AG04450 (cell line): Measurements from ENCODE around the genes RGS4 and GPA33.

- CAGE, long polyA plus RNA = no peak
- RRBS = no CpG with 5 or more reads among the region's 10 CpGs
These were observed 55.4 kb downstream of the DDR2 start for GRCh38 chr1:162687496-162688282.

DNA sequence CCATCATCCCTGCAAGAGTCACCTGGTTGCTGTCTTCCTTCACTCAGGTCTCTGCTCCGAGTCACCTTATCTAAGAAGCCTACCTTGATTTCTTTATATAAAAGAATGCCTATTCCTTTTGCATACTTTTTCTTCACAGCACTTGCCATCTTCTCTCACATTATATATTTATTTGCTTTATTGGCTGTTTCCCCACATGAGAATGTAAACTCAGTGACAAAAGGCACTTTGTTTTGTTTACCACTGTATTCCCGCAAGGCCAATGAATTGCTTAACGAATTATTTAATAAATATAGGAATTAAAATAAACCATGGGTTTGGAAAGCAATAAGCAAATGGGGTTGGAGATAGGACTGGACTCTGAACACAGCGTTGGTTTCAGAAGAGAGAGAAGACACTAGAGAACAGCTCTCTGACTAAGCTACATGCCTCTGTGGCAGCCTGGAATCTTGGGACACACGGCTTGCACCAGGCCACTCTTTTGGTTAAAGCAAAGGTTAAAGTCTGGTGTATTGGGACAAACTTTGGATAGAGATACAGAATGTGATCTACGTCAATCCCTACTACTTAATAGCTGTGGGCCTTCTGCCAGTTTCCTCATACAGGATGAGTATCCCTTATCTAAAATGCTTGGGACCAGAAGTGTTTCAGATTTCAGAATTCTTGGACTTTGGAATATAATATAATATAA is 49.9 kb upstream of the HSD17B7 start:
- CAGE, long polyA plus RNA = no peak
- RRBS = no CpG with 5 or more reads among the region's 6 CpGs

DNA sequence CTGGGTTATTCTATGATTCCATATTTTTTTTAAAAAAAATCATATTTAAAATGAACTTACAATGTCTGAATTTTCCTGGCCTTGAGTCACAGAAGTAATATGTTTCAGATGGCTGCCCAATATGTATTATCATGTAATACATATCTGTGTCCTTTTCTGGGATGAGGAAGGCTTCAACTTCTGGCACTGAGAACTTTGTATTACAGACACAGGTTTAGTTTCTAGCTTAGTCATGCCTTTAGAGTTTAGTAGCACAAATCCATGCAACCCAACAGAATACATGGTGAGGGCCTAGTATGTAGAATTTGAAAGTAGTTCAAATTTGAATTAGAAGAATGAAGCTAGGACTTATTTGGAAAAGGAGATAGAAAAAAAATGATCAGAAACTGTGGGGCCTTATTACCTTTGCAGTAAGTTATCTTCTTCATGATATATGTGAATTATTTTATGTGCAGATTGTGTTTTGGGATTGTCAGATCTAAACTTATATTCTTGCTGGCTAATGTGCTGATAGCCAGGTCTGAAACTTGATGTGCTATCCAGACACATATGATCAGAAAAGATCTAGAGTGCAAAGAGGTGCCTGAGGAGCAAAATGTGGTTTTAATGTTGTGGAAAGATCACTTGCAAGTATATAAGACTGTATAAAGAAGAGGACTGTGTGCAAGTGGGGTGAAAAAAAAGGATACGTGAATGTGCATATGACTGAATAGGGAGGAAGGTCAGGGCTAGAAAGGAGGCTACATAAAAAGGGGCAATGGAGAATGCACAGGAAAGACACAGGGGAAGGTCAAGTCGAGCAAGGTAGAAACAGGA is 7.6 kb upstream of the HSD17B7 start:
- CAGE, long polyA plus RNA = no peak
- RRBS = no CpG with 5 or more reads among the region's 2 CpGs

- CAGE, long polyA plus RNA = start-site peak on the plus strand at chr1:163069356-163069363, 628 and 663 reads in 2 replicates
- RRBS = 3% methylated on average over 4 of the region's 13 CpGs
These were observed at the start of gene RGS4 for GRCh38 chr1:163069109-163069580. RGS4 (plus strand) TSS chr1:163069361.

DNA sequence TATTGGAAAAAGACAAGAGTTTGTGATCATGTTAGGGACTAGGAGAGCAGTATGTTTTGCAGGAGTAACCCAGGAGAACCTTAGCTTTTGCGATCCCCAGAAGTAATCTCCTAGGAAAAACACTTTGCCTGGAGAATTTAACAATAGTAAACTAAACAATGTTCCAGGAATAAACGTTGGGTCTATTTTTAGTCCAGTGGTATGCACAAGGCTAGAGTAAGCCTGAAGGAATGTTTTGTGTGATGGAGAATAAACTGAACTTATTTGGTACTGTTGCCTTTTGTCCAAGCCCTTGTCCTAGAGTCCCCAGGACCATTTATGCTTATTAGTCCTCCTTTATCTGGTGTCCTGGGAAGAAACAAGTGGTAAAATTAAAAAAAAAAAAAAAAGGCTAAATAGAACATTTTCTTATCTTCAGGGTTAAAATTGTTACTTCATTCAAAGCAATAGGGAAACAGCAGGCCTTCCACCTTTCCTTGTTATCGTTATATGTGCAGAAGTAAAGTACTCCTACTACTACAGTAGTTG is 28.7 kb upstream of the RGS5 start:
- CAGE, long polyA plus RNA = no peak
- RRBS = no CpG with 5 or more reads among the region's 3 CpGs

DNA sequence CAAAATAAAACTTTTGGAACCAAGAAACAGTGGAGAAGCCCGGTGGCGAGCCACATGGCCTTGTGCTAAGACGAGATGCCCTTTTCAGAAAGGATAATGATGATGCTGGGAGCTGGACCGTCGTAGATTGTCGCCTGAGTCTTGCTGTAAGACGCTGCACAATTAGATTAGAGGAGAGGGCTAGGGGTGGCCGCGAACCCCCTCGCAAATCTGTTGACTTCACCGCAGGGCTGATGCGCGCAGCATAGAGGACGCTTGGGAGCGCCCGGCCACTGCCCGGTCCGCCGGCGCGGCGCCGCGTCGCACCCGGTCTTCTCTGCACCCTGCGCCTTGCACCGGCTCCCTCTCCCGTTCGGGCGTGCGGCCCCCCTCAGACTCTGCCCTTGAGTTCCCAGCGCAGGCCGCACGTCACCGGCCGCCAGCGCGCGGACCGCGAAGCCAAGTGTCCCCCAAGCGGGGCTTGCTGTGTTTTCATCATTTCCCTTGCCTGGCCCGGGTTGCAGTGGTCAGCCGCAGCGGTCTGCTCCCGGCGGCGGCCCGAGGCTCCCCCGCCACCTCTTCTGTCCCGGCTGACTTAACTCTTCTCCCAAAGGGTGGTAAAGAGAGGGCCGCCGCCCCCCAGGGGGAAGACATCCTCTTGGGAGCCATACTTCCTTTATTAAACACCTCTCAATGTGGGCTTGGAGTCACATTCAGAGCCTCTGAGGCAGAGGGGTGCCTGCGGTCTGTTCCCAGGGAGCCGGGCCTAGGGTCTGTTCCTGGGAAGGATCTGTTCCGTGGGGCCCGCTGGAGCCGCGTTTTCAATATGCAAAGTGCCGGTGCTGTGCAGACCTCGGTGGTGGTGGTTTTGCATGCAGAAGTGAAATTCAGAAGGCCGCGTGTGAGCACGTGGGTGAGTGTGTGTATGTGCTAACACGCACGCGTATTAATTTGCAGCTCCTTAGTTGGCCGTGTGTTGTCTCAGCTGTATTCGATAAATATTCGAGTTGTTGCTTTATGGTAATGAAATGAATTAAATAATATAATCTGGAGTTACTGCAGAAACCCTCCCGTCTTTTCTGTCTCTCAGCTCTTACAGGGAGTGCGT is 17.5 kb downstream of the PBX1 start:
- CAGE, long polyA plus RNA = no peak
- RRBS = 5% methylated on average over 25 of the region's 73 CpGs

- CAGE, long polyA plus RNA = no peak
- RRBS = no CpG with 5 or more reads among the region's 13 CpGs
These were observed 53.2 kb downstream of the PBX1 start for GRCh38 chr1:164611656-164613037.

- CAGE, long polyA plus RNA = no peak
- RRBS = no CpG with 5 or more reads among the region's 3 CpGs
These were observed 71.5 kb downstream of the PBX1 start for GRCh38 chr1:164630285-164631163.

DNA sequence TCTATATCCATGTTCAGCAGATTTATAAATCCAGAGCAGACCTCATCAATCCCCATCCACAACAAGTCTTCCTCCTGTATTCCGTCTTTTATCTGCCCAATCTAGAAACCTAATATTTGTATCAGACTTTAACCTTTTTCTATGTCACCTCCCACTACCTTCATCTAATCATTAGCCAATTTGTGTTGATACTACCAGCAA is 135.5 kb downstream of the PBX1 start:
- CAGE, long polyA plus RNA = no peak
- RRBS = no CpG with 5 or more reads among the region's 1 CpG

- CAGE, long polyA plus RNA = no peak
- RRBS = no CpG with 5 or more reads among the region's 8 CpGs
These were observed 149.0 kb downstream of the PBX1 start for GRCh38 chr1:164707750-164708520.

GRCh38 chr1:164759973-164760519 is 201.1 kb downstream of the PBX1 start:
- CAGE, long polyA plus RNA = no peak
- RRBS = no CpG with 5 or more reads among the region's 8 CpGs

DNA sequence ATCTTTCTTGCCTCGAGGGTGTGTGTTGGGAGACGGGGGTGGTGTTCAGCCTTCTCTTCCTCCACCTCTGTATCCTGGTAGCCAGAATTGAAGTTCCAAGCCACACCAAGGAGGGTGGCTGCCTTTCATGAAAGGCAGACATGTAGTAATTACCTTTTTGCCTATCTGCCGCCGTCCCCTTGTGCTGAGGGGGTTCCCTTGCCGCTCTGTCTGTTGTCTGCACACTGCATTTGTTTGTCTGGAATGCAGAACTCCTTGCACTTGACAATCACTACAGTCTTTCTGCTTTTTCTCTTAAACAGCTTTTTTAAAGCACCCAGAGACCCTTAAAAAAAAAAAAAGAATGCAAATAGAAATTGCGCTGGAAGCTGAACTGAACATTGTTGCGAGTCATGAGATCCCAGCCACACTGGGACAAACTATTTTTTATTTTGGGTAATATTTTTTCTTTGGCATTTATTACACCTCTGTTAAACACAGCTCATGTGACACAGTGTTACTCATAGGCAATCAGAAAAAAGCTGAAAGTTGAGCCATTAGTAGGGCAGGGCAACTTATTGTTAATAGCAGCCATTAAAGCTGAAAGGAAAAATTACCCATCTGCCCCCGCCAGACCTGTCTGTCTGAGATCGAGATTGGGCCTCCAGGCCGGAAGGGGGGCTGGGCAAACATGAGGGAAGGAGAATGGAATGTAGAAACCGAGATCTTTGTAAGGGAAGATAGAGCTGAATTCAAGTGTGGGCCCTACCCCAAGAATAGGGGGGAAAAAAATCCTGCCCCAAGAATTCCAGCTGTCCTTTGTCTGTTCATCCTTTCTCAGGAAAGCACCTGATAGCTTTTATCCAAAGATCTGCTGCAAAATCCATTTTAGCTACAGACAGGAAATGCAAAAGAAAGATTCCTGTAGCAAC is 212.5 kb downstream of the PBX1 start:
- CAGE, long polyA plus RNA = no peak
- RRBS = no CpG with 5 or more reads among the region's 11 CpGs

DNA sequence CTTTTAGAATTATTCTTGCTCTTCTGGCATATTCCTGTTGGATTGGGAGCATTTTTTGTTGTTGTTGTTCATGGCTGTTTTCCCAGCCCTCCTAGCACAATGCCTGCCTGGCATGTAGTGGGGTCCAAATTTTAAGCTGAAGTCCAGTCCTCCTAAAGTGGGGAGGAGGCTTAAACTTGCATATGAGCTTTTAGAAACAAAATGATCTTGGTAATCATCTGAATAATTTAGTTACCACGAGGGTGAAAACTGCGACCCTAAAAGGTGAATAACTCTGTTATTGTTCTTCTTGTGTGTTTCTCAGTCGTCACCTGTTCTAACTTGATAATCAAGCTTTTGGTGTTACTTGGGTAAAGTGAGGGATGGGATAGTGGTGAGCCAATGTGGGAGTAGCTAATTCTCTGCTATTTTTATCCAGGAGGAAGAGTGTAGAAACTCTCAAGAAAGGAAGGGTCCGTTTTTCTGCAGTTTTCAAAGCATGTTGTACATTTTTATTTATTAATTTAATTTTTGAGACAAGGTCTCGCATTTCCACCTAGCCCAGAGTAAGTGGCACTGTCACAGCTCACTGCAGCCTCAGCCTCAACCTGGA is 2.0 kb downstream of the UCK2 start:
- CAGE, long polyA plus RNA = no peak
- RRBS = no CpG with 5 or more reads among the region's 5 CpGs

GRCh38 chr1:165895516-165895854 is 68.1 kb downstream of the UCK2 start:
- CAGE, long polyA plus RNA = no peak
- RRBS = no CpG with 5 or more reads among the region's 5 CpGs

GRCh38 chr1:165899031-165899397 is 71.6 kb downstream of the UCK2 start:
- CAGE, long polyA plus RNA = no peak
- RRBS = no CpG with 5 or more reads among the region's 2 CpGs

- CAGE, long polyA plus RNA = no peak
- RRBS = no CpG with 5 or more reads among the region's 10 CpGs
These were observed 2.4 kb upstream of the TADA1 start for GRCh38 chr1:166878506-166878882.

DNA sequence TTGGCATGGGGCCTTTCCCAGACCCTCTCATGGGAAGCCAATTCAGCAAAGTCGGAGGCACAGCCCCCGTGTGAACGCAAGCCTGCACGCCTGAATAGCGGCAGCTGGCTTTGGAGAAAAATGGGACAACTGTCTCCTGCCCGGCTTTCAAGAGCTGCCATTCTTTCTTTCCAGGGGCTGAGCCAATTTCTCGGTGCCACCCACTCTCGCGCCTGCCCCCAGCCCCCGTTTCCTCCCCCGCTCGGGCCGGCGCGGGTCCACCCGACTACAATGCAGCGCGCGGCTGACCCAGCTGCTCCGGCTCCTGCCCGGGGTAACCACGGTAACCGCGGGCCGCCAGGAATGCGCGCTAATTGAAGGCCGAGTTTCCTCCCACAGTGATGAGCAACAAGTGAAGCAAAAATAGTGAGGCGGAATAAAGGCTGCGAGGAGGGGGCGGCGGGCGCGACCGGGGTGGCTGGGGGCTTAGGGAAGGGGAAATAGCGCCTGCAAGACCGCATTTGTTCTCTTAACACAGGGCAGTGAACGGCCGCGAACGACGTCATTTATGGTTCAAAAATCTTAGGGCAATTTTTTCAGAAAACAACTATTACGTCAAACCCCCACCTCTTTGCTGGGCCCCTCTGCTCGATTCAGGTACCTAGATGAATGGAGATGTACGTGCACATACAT is 27.8 kb downstream of the ILDR2 start:
- CAGE, long polyA plus RNA = no peak
- RRBS = 2% methylated on average over 12 of the region's 45 CpGs

- CAGE, long polyA plus RNA = no peak
- RRBS = no CpG with 5 or more reads among the region's 20 CpGs
These were observed 46.1 kb downstream of the GPA33 start for GRCh38 chr1:167043875-167044580.

- CAGE, long polyA plus RNA = no peak
- RRBS = no CpG with 5 or more reads among the region's 2 CpGs
These were observed 31.7 kb downstream of the GPA33 start for GRCh38 chr1:167058498-167058795.

DNA sequence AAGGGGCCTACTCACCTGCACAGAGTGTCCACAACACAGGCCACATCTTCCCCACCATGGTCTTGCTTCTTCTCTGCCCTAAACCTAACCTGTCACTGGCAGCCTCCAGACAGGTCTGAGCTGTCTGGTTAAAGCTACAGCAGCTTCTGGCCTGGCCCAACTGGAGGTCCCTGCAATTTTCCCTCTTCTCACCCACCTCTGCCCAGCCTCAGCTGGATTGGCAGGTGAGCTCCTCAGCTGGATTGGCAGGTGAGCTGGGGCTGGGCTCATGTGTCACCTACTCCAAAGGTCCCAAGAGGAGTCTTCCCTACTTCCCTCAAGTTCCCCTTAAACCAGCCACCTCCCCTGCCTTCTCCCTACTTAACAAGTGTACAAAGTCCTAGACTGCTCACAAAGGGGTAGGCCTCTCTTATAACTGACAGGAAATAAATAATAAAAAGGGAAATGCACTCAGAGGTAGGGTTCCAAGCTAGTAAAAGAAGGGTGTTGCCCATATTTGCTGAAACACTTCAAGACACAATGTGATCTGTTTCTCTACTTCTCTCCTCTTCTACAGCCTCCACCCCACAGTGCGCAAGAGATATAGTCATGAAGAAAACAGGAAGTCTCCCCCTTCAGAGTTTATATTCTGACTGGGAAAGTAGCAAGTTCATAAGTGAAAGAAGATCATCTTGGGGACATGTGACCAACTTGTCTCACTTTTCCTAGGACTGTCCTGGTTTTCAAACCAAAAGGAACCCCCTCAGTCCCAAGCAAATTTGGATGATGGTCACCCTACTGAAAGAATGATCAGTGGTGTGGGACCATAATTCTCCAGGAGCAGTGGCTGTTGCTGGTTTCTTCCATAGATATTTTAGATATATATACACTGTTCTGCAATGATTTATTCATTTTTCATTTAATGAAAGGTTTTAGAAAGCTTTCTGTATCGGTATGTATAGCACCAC is at the start of gene GPA33:
Gene GPA33, minus strand, starts transcription at position 148 of the 947 bp plus-strand sequence.
- CAGE, long polyA plus RNA = no peak
- RRBS = no CpG with 5 or more reads among the region's 2 CpGs